Measurements from ENCODE around the genes ACVR1 and ITGB6.

GRCh38 chr2:156546938-156547505 lies 110.8 kb downstream of the GPD2 start:
- PRO-cap: no peak
- RAMPAGE, long total RNA: no peak

DNA sequence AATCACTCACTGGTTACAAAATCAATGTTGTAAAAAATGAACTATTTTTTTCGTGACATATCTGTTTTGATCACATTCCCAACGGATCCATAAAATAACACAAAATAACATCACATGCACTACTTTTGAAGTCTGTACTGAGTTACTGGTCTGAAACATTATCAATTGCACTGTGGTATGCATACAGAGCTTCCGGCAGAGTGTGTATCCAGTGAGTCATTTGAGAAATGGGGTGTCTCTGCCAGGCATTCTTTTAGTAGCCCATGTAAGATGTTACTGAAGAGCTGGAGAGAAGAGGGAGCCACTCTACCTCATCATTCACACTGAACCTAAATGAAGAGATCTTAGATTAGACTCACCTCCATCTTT lies 204.6 kb upstream of the GALNT5 start:
- PRO-cap: no peak
- RAMPAGE, long total RNA: no peak

GRCh38 chr2:157413265-157414080 lies 30.4 kb downstream of the CYTIP start:
- PRO-cap: no peak
- RAMPAGE, long total RNA: no peak

- PRO-cap: no peak
- RAMPAGE, long total RNA: no peak
Observed at GRCh38 chr2:157430239-157431016, 13.5 kb downstream of the CYTIP start.

GRCh38 chr2:157440492-157441406 lies 3.1 kb downstream of the CYTIP start:
- PRO-cap: no peak
- RAMPAGE, long total RNA: no peak

GRCh38 chr2:157842057-157842580 lies 34.0 kb downstream of the ACVR1 start:
- PRO-cap: no peak
- RAMPAGE, long total RNA: no peak

DNA sequence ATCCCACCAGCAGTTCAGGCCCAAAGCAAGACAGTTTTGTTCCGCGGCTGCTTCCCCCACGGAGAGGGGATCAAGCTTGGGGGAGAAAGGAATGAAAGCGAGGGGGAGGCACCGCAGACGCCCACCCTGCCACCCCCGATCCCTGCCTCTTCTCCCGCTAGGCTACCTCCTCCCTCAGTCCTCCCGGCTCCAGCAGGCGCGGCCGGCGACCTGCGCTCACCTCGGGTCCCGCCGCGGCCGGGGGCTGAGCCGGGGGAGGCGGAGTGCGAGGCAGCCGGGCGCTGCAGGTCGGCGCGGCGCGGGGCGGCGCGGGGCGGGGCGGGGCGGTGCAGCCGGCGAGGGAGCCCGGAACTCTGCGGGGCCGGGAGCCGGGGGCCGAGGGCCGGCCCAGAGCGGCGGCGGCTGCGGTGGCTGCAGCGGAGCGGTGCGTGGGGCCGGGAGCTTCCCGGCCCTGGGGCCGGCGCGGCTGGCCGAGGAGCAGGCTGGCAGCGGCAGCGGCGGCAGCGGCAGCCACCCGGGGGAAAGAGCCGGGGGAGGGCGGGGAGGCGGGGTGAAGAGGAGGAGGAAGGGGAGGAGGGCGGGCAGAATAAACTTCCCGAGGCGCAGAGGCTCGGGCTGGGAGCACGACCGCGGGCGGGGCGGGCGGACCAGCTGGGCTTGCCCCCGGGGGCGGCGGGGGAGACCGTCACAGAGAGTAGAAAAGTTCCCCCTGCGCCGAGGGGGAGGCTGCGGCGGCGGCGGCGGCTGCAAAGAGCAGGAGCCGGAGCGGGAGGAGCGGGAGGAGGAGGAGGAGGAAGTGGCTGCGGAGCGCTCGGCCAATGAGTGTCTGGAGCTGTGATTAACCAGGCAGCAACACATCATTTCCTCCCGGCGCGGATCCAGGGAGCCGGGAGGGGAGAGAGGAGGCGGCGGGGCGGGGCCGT lies at the start of gene ACVR1:
TSS of gene ACVR1 (minus strand) at position 755 of the 923 bp plus-strand sequence.
- PRO-cap: bidirectional peak, plus-strand start at position 177 of the sequence, minus-strand start at position 265 of the sequence; bidirectional peak, plus-strand start at position 589 of the sequence, minus-strand start at position 484 of the sequence; bidirectional peak, plus-strand start at position 861 of the sequence, minus-strand start at position 728 of the sequence
- RAMPAGE, long total RNA: no peak

- PRO-cap: no peak
- RAMPAGE, long total RNA: no peak
Observed at GRCh38 chr2:157899015-157899818, 23.1 kb upstream of the ACVR1 start.

- PRO-cap: no peak
- RAMPAGE, long total RNA: no peak
Observed at GRCh38 chr2:158042987-158043628, 58.6 kb upstream of the UPP2 start.

DNA sequence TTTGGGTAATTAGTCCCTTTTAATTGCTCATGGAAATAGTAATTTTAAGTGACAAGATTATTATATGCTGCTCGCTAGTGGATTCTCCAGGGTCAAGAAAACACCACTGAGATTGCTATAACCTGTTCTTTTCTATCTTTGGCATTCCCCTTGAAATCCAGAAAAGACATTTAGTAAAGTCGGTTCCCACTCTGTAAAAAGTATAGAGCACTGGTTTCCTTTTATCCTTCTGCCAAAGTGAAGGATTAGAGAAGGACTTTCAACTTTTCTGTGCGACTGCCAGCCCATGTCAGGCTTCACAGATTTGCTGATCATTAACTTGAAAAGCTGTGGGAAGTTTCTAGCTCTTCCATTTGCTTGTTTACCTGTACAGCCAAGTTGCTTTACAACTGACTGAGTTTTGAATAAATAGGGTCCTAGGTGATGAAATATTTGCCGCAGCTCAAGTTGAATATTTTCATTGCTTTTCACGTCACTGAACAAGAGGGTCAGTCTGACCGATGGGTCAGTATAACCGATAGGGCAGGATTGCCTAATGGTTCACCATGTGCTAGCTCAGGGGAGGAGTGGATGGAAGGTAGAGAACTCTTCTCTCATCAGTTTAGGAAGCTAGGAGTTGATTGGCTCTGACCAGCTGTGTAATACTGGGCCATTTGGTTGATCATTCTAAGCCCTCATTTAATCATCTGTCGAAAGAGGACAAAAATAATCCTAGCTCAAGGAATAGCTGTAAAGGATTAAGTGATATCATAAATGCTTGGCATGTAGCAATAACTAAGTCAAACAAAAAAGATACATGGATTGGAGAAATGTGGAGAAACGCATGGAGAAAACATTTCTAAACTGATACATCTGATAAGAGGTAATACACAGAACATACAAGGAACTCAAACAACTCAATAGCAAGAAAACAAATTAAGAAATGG lies 30.4 kb downstream of the UPP2 start:
- PRO-cap: no peak
- RAMPAGE, long total RNA: no peak

- PRO-cap: no peak
- RAMPAGE, long total RNA: no peak
Observed at GRCh38 chr2:159125054-159125539, 156.7 kb downstream of the TANC1 start.

DNA sequence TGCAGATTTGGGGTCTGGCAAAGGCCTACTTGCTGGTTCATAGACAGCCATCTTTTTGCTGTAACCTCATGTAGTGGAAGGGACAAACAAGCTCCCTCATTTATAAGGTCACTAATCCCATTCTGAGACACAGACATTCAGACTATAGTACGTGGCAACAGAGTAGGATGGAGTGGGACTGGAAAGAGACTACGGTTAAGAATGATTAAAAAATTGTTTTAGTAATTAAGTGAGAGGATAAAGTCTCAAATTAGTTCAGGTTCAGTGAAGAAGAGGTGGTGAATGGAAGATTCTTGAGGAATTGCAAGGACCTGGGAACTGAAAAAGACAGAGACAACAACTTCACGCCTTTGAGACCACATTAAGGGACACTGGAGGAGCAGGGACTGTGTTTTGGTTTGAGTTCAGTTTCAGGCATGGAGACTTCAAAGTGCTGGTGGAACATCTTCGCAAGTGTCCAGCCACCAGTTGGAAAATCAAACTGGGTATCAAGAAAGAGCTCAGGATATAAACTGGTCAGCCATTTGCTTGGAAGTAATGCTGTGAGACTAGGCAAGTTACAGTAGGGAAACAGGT lies 145.2 kb downstream of the WDSUB1 start:
- PRO-cap: no peak
- RAMPAGE, long total RNA: no peak

DNA sequence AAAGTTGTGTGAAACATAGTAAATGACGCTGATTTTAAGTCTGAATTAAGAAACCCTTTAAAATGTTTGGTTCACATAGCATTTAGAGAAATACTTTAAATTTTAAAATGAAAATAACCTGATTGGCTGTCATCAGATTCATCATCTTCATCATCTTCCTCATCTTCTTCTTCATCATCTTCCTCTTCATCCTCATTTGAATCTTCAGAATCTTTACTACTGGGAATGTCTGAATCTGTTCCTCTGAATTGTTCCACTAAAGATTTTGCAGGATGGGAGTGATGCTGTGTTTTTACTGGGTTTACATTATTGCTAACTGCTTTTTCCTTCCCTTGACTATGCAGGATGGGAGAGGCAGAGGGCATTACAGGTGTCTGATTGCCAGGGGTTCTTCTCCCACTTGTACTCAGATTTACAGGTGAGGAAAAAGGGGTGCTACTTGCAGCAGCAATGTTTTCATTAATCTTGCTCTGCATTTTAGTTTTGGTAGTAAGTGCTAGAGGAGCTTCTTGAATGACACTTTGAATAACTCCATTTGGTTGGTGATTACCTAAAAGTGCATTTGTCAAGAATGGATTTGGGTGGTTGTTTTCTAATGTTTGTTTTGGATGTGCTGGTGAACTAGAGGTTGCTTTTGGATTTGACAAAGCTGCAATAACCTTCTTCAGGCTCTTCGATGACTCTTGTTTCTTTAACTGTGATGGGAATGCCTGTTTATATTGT lies 146.3 kb upstream of the WDSUB1 start:
- PRO-cap: no peak
- RAMPAGE, long total RNA: no peak

- PRO-cap: no peak
- RAMPAGE, long total RNA: no peak
Observed at GRCh38 chr2:159546143-159546862, 70.0 kb downstream of the BAZ2B start.

GRCh38 chr2:160199577-160200658 lies at the start of gene ITGB6:
Gene ITGB6, minus strand, starts transcription at chr2:160200272.
- PRO-cap: no peak
- RAMPAGE, long total RNA: no peak

DNA sequence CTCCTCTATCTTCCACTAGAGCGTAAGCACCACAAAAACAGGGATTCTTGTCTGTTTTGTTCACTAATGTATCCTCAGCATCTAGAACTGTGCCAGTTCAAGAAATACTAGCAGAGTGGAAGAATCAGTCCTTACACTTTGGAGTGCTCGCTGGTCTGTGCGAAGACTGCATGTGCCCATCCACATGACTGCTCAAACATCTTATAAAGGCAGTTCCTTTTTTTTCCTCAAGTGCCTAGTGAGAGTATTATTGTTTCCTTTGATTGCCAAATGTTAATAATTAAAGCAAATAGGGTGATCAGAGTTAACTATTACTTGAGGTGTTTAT lies 45.5 kb upstream of the ITGB6 start:
- PRO-cap: no peak
- RAMPAGE, long total RNA: no peak

- PRO-cap: no peak
- RAMPAGE, long total RNA: no peak
Observed at GRCh38 chr2:160275656-160276014, 75.6 kb upstream of the ITGB6 start.

GRCh38 chr2:160405101-160406107 lies 88.2 kb downstream of the RBMS1 start:
- PRO-cap: no peak
- RAMPAGE, long total RNA: no peak

GRCh38 chr2:160517156-160517378 lies 23.5 kb upstream of the RBMS1 start:
- PRO-cap: no peak
- RAMPAGE, long total RNA: no peak

DNA sequence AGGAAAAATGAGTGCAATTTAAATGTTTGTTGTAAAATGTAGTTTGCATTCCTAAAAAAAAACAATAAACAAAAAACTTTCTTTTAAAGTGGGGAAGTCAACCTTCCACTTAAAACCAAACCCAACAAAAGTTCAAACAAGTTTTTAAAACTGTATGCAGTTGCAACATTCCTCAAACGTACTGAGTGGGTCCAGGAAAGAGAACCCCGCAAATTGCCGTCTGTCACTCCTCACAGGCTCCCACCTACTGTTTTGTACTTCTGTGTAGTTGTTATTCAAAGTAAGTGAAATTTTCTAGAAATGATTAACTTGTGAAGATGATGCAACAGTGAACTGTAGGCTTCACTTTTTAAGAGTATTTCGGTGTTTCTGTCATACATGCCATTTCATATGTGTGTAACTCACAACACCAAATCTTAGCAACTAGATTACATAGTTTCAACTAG lies 226.1 kb upstream of the TANK start:
- PRO-cap: no peak
- RAMPAGE, long total RNA: no peak